Mucosa of descending colon (tissue), 1 donor: ENCODE data around the genes SMKR1 and CPA1.

GRCh38 chr7:129169115-129169657 lies 19.2 kb upstream of the SMO start:
- PRO-cap: no peak

- PRO-cap: bidirectional peak, plus-strand start at chr7:129370911, minus-strand start at chr7:129370805; unidirectional peak, minus-strand start at chr7:129370969
These were observed 63.5 kb upstream of the STRIP2 start for GRCh38 chr7:129370669-129371163.

DNA sequence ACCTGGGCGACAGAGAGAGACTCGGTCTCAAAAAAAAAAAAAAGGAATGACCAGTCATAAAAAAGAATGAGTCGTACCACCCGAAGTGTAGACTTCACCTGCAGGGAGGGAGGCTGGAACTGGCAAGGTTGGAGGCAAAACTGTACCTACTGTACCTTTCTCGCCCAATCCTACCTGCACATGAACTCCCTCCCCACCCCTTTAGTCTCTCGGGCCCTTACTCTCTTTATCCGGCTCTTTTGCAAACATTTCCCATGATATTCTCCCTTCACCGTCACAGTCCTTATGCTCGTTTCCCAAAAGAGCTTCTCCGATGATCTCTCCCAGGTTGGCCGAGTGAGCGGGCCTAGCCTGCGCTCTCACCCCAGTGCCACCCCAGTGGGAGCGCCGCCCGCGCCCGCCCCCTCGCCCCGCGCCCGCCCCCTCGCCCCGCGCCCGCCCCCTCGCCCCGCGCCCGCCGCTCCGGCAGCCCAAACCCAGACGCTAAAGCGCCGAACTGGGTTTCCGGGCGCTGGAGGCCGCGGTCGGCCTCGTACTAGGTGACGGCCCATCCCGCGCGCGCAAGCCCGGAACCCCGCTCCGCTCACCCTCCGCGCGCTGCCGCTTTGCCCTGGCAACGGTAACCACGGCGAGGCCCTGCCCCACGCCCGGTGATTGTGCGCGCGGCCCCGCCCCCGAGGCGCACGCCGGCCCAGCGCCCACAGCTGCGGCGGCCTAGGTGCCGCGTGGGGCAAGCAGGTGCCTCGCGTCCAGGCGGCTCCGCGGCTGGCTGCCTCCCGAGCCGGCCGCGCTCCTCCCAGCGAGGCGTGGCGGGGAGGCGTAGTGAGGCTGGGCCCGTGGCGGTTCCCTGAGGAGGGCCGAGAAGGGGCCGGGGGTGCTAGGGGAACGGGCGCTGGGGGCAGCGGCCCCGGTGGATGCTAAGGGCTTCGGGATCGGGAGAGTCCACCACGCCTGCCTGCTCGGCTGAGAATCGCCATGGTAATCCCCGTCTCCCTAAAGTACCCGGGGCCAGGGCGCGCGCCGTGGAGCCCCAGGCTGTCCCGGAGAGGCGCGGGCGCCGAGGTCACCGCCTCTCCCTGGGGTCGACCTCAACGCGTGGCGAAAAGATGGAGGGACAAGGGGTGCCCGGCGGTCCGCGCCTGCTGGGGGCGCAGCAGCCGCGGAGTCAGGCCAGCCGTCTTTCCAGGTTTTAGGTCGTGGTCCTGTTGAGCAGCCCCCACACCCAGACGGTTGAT lies at the start of gene SMKR1:
TSS of gene SMKR1 (plus strand) at position 682 of the 1,235 bp plus-strand sequence.
- PRO-cap: bidirectional peak, plus-strand start at position 743 of the sequence, minus-strand start at position 498 of the sequence

DNA sequence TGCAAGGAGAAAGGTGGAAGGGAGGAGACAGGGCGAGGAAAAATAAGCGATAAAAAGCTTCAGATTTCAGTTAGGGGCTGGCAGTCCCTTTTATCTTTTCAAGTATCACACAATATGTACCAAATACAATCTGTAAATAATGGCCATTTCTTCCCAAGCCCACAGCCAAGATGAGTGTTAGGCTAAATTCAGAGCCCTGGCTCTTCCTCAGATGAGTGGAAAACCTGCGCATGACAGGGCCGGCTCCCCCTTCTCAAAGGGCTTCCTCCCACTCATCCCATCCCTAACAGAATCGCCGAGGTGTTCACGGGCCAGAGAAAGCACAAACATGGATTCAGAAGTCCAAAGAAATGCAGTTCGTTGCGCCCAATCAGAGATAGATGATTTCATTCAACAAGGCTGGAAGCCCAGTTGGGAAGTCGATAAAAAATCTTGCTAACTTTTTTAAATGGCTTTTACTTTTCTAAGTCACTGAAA lies 121.9 kb downstream of the UBE2H start:
- PRO-cap: no peak

- PRO-cap: no peak
These were observed 27.0 kb downstream of the TMEM209 start for GRCh38 chr7:130178318-130178564.

- PRO-cap: no peak
These were observed at the start of gene CPA1 for GRCh38 chr7:130379418-130380638. Gene CPA1 (plus strand): TSS chr7:130380494.

- PRO-cap: no peak
These were observed 10.1 kb downstream of the CEP41 start for GRCh38 chr7:130430692-130431209.

DNA sequence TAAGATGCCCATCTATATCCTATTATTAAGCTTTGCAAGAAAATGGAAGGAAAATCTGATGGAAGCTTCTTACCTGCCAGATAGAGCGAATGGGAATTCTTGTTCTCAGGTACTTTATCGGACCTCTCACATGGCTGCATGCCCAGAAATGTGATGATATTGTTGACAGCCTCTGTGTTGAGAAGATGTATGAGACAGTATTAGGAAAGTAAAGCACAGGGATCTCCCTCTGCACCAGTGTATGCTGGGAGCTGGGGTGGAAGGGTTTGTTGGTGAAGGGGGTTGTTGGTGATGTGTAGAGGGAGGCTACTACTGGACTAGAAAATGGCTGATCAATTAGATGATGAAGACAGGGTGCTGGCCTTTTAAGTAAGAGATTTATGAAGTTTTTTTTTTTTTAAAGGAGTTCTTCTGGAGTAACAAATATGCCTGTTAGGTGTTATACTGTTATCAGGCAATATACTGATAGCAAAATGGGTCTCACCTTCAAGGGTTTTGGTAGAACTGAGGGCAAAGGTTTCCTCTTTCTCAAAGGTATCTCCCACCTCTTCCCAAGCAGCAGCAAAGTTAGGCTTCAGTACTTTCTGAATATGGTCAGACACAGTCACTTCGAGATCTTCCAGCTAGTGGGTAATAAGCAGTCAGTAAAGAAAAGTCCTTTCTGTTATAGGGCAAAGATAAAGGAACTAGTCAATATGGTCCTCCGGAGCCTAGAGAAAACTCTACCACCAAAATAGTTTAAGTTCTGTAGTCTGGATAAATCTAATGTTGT lies 15.5 kb downstream of the MEST start:
- PRO-cap: no peak

- PRO-cap: no peak
These were observed 19.2 kb downstream of the MEST start for GRCh38 chr7:130510911-130511725.

- PRO-cap: no peak
These were observed 29.8 kb downstream of the MEST start for GRCh38 chr7:130521424-130522339.

DNA sequence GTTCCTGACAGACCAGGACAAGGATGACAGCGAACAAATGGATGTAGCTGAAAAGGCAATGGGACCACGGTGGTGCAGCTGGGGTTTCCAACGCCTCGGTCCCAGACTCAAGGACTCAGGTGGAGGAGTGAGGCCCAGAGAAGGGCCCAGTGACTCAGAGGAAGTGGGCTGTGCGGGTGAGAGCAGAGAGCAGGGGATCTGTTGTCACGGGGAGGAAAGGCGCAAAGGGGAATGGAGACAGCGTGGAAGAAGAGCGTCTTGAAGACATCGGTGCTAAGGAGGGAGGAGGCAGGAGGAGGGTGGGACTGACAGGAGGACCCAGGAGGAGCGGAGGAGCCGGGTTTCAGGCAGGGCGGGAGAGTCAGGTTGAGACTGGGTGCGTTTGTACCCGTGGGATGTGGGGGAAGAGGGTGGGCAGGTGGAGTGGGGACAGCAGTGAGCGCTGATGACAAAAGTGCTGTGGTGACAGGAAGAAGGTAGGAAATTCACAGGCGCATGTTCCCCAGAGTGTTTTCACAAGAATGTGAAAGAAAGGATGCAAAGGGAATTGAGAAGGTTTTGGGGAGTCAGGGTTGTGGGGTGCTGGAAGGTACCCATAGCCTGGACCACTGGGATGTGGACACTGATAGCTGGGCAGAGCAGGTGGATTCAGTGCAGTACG lies 36.0 kb downstream of the MEST start:
- PRO-cap: no peak

DNA sequence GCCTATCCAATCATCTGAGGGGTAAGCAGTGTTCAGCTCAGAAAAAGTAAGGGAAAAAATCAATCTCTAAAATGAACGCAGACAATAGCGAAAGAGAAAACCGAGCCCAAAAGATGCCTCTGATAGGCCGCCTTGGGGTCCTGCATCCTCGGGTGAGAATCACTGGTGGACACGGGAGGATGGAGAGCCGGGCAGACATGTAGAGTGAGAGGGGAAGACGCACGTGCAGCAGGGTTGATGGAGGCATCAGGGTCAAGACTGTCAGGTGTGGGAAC lies 39.9 kb downstream of the MEST start:
- PRO-cap: no peak

DNA sequence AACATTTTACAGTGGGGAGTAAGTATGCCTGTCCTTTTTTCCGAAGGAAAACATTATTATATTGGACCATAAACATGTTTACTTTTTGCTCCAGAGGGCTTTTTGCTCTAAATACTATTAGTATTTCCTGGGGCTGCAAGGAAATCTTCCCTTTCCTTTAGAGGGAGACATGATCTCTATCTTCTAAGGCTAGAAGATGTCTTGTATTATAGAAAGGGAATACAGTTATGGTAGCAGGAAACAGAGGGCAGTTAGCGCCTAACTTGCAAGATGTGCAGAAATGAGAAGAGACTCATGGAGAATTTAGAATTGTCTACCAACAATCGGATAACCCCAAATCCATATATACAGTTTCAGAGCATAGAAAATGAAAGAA lies 64.2 kb downstream of the MEST start:
- PRO-cap: unidirectional peak, plus-strand start at position 130 of the sequence

GRCh38 chr7:130868079-130868741 lies 134.2 kb upstream of the KLF14 start:
- PRO-cap: no peak

- PRO-cap: unidirectional peak, plus-strand start at chr7:130896744
These were observed 162.8 kb upstream of the KLF14 start for GRCh38 chr7:130896452-130897470.

DNA sequence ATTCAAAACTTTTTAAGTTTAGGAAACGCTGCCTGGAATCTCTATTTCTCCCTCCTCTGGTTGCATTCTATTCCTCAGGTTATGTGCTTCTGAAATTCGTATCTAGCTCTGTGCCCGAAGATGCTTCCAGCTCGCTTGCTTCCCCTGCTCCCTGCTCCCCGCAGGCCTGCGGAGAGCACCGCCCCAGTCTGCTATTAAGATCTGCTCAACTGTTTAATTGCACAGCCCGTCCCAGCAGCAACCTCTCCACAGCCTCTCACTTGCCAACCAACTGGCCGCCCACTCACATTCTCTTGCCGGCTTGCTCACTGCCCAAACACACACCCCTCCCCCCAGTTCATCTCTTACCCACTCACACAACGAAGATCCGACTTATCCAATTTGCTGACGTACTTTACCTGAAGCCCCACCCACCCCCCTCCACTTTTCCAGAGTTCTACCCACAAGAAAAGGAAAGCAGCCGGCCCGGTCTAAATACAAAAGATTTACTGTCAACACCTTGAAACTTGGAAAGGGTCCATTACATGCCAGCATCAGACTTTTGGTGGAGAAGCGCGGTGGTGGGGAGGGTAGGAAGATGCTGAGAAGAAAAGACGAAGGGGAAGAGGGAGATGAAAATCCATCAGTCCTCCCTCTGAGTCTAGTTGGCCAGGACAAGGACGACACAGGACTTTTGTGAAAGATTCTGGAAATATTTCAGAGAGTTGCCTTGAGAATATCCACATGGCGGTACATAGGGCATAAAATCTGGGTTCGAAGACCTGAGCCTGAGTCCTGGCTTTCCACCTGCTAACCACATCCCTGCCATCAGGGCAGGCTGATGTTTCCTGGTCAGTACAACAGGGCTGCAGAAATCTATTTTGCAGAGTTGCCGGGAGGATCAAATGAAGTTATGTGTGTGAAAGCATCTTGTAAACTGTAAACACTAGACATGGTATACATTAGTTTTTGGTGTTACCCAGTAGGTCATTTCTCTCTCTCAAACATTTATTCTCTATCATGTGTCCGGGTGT lies 167.5 kb upstream of the KLF14 start:
- PRO-cap: bidirectional peak, plus-strand start at position 222 of the sequence, minus-strand start at position 277 of the sequence

DNA sequence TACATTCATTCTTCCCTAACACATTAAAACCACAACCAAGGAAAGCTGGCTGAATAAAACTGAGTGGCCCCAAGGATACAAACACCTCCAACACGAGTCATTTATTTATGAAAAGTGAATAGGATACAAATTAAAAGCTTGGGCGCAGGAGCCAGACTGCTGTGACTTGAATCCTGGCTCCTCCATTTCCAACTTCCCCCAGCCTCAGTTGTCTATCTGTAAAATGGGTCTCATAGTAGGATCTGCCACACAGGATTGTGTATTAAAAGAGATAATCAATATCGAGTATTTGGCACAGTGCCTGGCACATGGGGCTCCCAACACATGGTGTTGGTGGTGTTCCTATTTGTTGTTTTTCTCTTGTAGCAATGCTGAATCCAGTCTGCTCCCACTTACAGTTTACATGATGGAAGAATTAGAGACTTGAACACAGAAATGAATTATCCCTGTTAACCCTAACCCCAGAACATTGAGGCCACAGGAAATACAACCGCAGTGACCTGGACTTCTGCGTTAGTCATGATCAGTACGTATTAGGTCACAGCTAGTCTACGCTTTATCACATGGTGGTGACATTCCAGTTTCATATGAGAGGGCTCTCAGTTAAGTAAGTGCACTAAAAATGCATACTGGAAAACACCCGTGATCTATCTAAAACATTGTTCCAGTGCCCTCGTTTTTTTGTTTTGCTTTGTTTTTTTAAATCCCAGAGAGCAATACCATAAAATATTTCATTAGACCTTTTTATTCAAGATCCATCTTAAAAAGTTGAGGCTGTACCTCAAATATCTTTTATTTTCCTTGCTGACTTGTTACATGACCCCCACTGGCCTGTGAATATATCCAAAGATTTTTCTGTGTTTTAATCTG lies 169.5 kb upstream of the KLF14 start:
- PRO-cap: bidirectional peak, plus-strand start at position 586 of the sequence, minus-strand start at position 436 of the sequence

DNA sequence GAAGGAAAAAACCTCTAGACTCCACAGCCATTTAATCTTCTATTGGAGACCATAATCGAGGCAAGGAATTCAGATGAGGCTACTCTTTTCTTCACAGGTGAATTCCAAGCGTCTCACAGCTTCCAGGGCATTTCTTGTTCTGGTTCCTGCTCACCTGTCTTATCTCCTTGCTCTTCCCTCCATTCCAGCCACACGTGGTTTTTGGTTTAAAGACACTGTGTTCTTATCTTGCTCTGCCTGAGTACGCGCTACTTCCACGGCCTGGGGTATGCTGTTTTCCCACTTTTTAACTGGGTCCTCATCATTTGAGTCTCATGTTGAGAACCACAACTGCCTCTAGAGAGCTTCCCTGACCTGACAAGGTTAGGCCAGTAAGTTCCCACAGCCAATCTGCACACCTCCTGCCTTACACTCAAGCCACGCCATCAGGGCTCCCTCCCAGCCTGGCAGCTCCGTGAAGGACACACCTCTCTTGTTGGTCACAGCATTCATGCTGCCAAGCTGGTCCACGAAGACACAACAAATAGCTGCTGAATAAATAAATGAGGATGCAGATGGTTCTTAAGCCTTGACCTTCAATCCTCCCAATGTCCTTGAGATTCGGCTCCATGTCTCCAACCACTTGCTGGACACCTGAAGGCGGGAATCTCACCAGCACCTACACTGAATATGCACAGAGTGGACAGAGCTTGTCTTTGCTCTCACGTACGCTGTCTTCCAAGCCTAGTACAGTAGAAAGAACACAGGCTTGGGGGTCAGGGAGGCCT lies 201.6 kb upstream of the KLF14 start:
- PRO-cap: no peak

GRCh38 chr7:130951363-130952256 lies 217.6 kb upstream of the KLF14 start:
- PRO-cap: no peak

- PRO-cap: no peak
These were observed 253.1 kb upstream of the KLF14 start for GRCh38 chr7:130987036-130987600.